ENCODE results near the genes TRIB2 and DDX1.

DNA sequence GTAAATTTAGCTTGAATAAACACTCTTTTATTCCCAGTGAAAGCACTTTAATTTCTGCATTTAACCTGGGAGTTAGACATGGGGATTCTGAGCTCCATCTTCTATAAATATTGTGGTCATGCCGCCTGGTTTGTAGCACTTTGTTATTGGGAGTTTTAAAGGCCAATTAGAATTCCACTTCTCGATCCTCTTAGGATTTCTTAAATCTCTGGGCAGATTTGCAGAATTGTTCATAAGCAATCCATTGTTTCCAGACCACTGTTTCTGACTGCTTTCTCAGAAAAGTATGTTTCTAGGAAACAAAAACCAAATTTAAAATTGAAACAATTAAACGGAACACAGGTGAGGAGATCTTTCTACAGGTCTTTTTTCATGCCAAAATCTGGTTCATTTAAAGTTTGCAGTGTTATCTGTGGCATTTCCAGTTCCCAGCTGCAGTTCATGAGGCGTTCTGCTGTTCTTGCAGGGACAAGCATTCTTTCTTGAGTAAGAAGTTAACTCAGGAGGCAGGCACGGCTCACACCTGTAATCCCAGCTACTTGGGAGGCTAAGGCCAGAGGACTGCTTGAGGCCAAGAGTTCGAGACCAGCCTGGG, 18.1 kb upstream of the E2F6 start:
- PRO-cap, 2 experiments: no peak in any of the 2 experiments

DNA sequence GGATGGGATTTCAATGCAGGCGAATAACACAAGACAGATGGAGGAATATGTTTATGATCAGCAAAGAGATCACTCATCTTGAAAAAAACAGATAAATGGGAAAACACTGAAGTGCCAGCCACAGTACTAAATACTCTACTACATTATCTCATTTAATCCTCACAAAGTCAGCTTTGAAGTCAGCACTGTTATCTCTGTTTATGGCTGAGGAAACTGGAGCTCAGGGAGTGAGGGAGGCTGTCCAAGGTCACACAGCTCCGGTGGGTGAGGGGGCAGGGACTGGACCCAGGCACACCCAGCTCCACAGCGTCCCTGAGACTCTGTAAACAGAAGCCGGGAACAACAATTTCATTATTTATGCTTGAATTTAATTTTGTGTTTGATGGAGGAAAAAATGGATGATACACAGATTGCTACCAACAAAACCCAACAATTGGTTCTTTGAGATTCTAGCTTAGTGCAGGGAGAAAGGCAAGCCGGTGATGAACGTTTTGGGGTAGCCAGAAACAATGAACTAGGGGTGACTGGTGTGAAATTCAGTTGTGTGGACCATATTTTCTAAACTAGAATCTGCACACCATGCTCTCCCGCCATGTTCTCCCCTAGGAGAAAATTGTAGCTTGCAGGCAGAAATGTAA, 512 bp upstream of the GREB1 start:
- PRO-cap, 2 experiments: no peak in any of the 2 experiments

DNA sequence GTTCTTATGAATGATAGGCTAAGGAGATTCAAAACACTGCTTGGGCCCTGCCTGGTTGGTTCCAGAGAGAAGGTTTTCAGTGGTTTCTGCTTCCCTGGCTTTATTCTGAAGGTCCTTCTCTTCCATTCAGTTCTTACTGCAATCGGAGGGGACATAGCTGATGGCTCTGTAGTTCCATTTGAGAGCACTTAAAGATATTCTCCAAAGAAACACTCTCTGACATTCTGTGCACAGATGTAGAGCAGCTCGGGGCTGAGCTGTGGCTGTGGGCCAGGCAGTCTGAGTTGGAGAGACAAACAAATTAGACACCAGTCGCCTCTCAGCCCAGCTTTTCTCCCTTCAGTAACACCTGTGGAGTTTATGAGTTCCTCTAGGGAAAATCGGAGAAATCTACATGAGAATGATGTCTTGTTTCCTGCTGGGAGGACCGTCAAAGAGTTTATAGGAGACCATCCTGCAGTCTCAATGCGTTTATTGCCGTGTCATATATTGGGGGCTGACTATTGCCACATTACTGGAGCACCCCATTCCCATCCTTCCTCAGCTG, 6.6 kb downstream of the GREB1 start:
- PRO-cap, 2 experiments: no peak in any of the 2 experiments

DNA sequence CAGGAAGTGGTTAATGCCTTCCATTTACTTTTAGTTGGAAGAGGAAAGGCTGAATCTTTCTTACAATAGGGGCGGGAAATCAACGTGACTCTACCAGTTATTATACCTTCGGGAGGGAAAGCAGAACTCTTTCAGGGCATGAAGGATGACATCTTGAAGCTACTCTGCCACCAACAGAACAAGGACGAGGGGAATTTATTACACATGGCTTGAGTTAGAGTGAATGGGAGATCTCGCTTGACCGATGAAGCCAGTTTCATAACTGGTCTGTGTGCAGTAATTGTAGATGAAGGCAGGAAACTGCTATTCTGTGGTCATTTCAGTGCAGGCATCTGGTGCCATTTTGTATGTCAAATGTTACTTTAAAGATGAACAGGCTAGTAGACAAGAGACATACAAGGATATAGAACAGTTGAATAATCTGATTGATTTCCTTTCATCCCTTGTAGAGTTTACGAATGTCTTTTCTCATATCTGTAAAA, 20.5 kb downstream of the GREB1 start:
- PRO-cap, 2 experiments: no peak in any of the 2 experiments

GRCh38 chr2:11618294-11619017, 51.5 kb downstream of the NTSR2 start:
- PRO-cap, 2 experiments: no peak in any of the 2 experiments

GRCh38 chr2:11726222-11726971, 20.0 kb upstream of the LPIN1 start:
- PRO-cap, 2 experiments: no peak in any of the 2 experiments

- PRO-cap, 2 experiments: peak in 1 of 2 experiments; most common minus-strand start chr2:11748009 (in 1)
Measured at GRCh38 chr2:11747688-11748397, 1.4 kb downstream of the LPIN1 start.

- PRO-cap, 2 experiments: peak in 1 of 2 experiments; most common plus-strand start chr2:11754334 (in 1); most common minus-strand start chr2:11754344 (in 1)
Measured at GRCh38 chr2:11754123-11754712, 7.8 kb downstream of the LPIN1 start.

GRCh38 chr2:12006896-12007279, 260.5 kb downstream of the LPIN1 start:
- PRO-cap, 2 experiments: no peak in any of the 2 experiments

DNA sequence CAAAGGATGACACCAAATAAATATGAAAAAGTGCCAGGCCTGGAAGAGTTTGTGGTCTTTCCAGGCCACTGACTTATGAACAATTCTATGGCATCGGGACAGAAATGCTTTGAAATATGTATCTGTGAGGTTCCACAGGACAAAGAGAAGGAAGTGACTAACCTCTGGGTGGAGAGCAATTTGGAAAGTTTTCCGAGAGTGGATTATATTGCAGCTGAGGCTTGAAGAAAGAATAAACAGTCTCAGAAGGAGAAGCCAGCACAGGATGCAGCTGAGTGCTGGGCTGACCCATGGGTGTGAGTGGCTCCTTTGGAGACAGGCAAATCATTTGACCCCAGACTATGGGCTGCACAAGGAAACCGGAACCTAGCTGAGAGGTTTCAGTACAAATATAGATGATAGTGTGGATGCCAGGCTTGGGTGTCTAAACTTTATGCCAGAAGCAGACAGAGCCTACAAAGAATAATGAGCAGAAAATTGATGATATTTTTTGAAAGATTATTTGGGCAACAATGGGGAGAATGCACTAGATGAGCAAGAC, 409.3 kb downstream of the LPIN1 start:
- PRO-cap, 2 experiments: no peak in any of the 2 experiments

GRCh38 chr2:12493004-12493618, 223.6 kb upstream of the TRIB2 start:
- PRO-cap, 2 experiments: no peak in any of the 2 experiments

DNA sequence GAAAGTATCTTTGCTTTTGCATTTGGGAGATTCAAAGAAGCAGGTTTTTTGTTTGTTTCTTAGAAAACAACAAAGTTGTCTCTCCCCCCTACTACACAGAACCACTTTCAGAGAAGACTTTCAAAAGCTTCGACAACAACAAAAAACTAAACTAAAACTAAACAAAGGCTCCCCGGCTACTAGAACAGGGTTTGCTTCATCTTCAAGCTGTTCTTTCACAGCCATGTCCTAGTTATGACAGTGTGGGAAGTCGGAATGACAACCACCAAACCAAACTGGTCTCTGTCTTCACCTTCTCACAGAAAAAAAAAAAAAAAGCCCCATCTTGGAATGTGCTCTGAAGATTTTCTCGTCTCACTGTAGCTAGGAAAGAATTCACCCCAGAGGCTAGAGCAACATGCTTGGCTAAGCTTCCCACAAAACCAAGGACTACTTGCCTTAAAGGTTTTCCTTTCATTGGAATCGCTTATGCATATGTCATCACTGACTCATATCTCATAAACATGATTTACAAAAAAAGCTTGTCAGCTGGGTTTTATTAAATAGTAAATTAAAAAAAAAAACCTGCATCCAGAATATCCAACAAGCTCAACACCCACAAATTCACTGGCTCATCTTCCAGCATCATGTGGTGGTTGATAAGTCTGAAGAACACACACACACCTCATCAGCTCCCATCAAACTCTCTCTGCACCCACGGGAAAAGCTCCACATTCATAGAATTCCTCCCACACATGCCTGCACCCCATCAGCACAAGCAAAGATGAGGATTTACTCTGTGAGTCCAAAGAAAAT, 182.2 kb upstream of the TRIB2 start:
- PRO-cap, 2 experiments: no peak in any of the 2 experiments

DNA sequence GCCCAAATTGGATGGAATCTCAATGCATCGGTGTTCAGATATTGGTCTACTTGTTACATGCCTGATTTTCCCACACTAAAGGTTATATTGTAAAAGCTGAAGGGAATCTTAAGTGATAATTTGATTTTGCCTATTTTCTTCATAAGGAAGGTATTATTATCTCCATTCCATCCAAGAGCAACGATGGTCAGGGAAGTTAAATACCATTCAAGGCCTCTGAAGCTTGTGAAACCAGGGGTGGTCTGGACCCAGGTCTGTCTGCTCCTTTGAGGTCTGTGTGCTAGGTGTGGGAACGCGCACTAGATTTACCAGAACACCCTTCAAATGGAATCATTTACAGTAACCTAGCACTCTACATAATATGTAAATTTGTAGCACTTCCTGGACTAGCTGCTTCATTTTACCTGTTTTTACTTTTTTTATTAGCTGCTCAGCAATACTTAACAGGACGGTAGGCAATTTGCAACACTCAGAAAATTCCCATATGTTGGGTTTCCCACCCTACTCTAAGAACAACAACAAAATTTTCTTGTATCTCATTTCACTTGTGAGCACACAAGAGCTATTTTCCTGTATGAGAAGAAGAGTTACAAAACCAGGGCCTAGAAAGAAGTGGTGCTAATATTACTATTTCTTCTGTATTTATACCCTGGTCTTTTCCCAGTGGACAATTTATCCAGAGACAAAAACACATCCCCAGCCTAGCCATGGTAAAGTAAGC, 6.4 kb upstream of the TRIB2 start:
- PRO-cap, 2 experiments: no peak in any of the 2 experiments

DNA sequence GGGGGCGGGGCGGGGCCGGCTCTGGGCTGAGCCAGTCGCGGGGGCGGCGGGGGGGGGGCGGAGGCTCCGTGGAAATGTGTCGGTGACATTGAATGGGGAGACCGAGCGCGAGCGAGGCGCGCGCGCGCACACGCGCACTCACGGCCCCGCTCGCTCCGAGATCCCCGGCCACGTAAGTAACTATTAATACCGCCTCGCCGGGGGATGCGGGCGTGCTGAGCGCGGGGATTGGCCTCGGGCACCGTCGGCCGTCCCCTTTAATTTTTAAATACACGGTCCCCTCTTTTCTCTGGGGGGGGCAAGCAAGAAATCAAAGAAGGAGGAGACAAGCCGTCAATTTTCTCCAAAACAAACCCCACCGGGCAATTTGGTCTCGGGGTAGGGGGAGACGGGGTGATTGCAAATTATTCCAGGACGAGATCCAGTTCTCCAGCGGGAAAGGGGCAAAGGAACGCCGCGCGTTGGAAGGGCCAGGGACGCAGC, at the start of gene TRIB2:
Gene TRIB2 (plus strand): TSS at position 98 of the 483 bp plus-strand sequence.
- PRO-cap, 2 experiments: peak in 2 of 2 experiments; most common plus-strand start position 88 of the sequence (in 2)

- PRO-cap, 2 experiments: no peak in any of the 2 experiments
Measured at GRCh38 chr2:12918609-12919362, 202.1 kb downstream of the TRIB2 start.

DNA sequence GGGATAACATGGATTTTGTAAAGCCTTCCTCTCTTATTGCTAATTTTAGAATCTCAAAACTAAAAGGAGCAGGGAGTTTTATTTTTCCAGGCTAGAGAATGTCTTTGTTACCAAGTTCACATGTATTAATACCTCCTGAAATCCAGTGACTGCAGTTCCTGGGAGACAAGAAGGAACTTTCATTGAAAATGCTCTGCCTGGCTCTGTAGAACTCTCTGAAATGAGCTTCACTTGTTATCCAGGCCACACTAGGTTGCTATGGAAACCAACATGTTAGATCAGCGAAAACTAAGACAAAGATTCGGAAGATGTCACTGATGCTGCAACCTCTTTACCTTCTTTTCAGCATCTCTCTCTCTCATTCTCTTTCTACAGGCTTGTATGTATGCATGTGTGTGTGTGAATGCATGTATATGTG, 218.4 kb downstream of the TRIB2 start:
- PRO-cap, 2 experiments: no peak in any of the 2 experiments

GRCh38 chr2:15591412-15592737, at the start of gene DDX1:
TSS of gene DDX1 (plus strand) at chr2:15591868.
- PRO-cap, 2 experiments: peak in 2 of 2 experiments; most common plus-strand start chr2:15591881 (in 1); most common minus-strand start chr2:15591802 (in 2)

GRCh38 chr2:15629865-15630278, 38.2 kb downstream of the DDX1 start:
- PRO-cap, 2 experiments: no peak in any of the 2 experiments

DNA sequence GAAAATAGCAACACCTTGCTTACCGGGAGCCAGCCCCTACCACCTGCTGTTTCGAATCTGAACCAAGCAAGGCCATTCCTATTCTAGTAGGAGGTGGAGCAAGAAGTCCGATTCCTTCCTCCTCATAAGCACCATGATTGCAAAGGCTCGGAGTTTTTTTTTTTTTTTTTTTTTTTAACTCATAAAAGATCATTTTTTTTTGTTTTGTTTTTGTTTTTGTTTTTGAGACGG, 77.9 kb downstream of the DDX1 start:
- PRO-cap, 2 experiments: no peak in any of the 2 experiments

GRCh38 chr2:16006203-16006954, 66.0 kb downstream of the MYCN start:
- PRO-cap, 2 experiments: no peak in any of the 2 experiments